LHCN-M2 (cell line): Measurements from ENCODE around the gene BUB1.

GRCh38 chr2:107828690-107829184 lies 2.0 kb downstream of the RGPD4 start:
- RAMPAGE, long total RNA, result no peak

GRCh38 chr2:107917302-107917669 lies 69.0 kb upstream of the SLC5A7 start:
- RAMPAGE, long total RNA, result no peak

GRCh38 chr2:108618918-108619346 lies 84.7 kb downstream of the LIMS1 start:
- RAMPAGE, long total RNA, result no peak

DNA sequence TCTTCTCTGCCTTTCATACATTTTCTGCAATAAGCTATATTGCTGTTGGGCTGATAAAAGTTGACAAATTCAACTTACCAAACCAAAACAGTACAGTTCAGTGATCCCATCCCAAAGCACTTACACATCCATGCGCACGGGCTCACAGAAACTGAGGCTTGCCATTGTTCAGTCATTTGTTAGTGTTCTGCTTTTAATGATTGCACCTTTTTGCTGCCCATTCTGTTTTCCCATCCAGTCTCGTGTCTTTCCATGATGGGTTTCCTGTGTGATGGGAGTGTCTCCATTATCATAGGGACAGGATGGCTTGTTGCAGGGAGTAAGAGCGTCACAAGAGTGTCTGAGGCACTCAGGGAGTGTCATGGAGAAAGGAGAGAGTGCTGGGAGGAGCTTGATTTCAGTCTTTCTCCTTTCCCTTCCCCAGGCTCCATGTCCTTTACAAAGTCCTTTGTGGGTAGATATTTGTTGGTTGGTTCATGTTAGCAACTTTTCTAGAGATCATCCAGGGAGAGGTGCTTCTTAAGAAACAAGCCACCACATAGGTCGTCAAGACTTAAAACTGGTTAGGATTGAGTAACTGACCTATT lies 79.4 kb upstream of the RANBP2 start:
- RAMPAGE, long total RNA, result no peak

DNA sequence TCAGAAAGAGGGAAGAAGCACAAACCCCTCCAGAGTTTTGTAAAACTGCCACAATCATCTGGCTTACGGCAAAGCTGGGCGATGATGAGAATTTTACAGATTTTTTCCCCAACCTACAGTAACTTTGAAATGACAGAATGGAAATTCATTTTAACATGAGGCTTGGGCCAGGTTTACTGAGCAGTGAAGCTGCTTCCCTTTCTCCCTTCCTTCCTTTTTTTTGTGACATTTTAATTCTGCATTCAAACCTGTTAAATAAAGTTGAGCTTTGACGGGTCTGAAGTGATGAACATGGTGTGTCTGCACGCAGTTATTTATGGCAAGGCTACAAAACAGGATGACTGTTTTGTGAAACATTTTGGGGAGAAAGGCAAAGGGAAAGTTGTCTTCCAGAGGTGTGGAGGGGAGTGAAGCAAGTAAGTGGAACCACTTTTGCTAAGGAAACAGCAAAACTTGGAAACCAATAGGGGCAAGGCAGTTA lies 61.7 kb upstream of the RANBP2 start:
- RAMPAGE, long total RNA, result no peak

DNA sequence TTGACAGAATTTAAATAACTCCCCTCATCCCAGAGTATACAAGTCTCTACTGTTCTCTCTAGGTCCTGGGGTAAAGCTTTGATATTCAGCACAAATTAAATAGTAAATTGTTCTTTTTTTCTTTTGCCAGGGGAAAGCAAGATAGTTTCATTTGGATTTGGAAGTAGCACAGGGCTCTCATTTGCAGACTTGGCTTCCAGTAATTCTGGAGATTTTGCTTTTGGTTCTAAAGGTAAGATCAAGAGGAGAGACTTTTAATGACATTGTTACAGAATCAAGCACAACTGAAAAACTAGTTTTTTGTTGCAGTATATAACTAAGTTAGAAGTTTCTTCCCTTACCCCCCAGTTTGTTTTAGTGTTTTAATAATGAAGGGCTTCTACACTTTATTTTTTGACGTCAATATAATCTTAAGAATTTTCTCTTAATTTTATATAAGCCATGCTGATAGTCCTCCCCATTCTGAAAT lies 9.5 kb upstream of the CCDC138 start:
- RAMPAGE, long total RNA, result no peak

DNA sequence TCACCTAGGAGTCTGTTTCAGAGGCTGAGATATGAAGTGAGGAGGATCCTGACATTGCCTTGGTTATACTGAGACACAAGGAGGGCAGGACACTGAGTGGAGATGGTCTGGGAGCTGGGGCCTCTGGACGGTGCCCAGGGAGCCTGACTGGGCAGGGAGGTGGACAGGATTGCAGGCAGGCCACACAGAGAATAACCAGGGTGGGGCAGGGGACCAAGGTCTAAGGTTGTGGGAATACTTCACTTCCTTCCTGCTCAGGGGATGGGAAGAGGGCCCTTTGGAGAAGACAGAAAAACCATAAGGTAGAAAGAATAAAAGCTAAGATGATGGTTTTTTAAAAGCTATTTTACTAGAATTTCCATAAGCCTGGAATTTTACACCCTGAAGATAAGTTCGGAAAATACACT lies 18.6 kb downstream of the EDAR start:
- RAMPAGE, long total RNA, result no peak

- RAMPAGE, long total RNA, result no peak
These were observed 72.5 kb downstream of the SH3RF3 start for GRCh38 chr2:109201369-109201949.

DNA sequence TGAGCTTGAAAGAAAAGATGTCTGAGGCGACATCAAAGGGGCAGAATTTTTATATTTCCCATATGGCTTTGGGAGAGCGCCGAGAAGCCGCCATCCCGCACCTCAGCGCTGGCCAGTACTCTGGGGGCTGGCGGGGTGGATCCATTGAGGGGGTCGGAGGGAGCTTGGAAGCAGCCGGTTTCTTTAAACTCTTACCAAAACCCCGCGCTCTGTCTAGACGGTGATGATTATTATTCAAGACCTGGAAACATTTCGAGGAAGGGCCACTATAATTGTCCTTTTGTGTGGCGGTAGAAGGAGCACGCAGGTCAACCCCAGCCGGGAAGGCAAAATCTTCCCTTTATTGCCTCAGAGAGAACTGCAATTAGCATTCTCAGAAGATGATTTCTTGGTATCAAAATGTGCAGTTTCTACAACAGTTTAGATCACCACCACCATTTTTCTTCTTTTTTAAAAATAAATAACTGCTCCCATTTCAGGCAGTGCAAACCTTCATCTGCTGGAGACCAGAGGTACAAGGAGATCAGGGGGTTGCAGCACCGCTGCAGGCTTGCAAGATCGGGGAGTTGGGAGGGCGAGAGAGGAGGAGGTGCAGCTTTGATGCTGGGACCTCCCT lies 111.2 kb downstream of the SEPTIN10 start:
- RAMPAGE, long total RNA, result no peak

GRCh38 chr2:109615694-109616465 lies 1.7 kb downstream of the SOWAHC start:
- RAMPAGE, long total RNA, result no peak

DNA sequence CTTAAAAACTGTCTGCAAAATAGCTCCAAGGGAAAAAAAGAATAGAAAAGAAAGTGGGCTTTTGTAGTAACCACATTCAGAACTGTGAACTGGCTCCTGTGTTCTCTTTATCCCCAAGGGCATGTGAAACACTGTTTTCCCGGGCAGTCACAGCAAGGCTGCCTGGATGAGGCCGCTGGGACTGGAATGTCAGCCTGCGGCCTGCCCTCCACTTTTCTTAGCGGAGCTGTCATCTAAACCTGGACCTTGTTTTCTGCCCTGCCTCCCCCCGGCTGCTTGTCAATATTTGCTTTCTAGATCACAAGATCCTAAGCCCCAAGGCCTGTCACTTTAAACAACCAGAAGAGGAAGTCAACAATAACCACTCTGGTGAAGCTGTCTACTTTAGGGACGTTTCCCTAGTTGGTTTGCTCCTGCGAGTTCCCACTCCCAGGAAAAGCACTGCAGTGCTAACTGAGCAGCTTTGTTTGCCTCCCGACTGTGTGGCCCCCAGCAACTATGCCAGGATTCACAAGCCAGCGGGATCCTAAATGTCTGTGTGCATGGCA lies 30.5 kb downstream of the SOWAHC start:
- RAMPAGE, long total RNA, result no peak

DNA sequence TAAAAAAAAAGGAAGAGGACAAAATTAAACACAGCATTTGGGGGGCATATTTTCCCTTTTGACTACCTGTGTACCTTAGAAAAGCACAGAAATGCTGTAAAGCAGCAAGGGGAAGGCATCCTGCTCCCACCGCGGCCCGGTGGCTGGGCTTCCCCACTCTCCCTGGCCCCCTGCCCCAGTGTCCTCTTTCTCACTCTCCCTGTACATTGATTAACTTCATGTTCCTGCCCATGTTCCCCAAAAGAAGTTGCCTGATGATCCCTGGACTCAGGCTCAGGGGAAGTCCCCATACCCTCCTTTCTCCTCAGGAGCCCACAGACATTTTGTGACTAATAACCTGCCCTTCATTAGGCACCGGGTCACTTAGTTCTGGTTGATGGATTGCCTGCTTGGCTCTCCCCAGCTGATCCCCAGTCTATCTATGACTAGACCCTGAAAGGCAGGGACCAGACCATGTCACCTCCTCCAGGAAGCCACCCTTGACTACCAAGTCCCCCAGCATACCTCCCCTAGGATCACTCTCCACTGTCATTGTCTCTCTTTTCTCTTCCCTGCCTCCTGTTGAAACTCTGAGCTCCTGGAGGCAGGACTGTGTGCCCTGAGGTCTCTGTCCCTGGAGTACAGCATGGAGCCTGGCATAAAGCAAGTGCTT lies 13.7 kb downstream of the MALL start:
- RAMPAGE, long total RNA, result no peak

GRCh38 chr2:110677954-110678130 lies at the start of gene BUB1:
TSS of gene BUB1 (minus strand) at chr2:110678063.
- RAMPAGE, long total RNA, result no peak

DNA sequence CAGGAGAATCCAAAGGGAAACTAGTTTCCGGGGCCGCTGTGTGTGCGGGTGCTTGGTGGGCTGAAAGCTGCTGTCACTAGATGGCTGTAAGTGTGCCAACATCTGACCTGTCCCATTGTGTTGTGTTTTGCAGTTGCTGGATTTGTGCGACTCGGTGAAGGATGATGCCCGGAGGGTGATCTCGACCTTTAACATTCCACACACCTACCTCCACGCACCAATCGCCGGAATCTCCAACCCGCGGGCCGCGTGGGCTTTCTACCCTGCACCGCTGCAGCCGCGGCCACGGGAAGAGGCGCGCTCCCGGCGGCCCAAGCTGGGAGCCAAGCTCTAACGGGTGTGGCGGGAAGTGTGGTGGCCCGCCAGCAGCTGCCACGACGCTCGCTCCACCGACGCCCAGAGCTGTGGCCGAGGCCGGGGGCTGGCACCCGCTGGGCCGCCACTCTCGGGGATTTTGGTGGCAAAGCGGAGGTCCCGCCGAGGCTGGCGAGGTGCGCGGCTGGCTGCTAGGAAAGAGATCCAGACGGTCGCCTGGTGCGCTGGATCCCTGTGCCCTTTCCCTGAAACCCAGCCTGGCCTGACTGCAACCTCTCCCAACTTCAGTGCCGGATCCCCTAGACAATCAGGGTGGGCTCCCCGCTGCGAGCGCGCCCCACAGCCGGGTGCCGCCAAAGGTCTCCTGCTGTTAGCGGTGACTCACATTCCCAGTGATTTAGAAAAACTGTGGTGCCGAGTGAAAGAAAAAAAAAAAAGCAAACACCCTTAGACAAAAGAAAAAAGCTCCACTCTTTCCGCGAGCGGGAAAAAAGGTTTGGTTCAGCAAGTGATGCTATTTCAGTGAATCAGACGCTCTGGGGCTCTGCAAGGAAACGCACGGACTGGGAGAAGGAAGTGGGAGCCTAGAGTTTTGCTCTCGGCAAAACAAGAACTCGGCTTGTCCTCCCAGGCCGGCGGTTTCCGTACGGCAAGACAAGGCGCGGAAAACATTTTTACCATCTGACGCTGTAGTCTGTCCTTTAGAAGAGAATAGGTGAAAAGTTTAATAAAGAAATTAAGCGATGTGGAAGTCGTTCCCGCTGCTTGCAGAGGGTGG lies 2.9 kb upstream of the BCL2L11 start:
- RAMPAGE, long total RNA, result no peak

- RAMPAGE, long total RNA, result no peak
These were observed 2.4 kb downstream of the BCL2L11 start for GRCh38 chr2:111123019-111123605.

GRCh38 chr2:111185170-111186244 lies 64.8 kb downstream of the BCL2L11 start:
- RAMPAGE, long total RNA, result no peak

GRCh38 chr2:111196269-111197017 lies 75.7 kb downstream of the BCL2L11 start:
- RAMPAGE, long total RNA, result no peak

- RAMPAGE, long total RNA, result no peak
These were observed 225.7 kb downstream of the BCL2L11 start for GRCh38 chr2:111346282-111346940.

- RAMPAGE, long total RNA, result no peak
These were observed 265.8 kb downstream of the ANAPC1 start for GRCh38 chr2:111617789-111618941.

DNA sequence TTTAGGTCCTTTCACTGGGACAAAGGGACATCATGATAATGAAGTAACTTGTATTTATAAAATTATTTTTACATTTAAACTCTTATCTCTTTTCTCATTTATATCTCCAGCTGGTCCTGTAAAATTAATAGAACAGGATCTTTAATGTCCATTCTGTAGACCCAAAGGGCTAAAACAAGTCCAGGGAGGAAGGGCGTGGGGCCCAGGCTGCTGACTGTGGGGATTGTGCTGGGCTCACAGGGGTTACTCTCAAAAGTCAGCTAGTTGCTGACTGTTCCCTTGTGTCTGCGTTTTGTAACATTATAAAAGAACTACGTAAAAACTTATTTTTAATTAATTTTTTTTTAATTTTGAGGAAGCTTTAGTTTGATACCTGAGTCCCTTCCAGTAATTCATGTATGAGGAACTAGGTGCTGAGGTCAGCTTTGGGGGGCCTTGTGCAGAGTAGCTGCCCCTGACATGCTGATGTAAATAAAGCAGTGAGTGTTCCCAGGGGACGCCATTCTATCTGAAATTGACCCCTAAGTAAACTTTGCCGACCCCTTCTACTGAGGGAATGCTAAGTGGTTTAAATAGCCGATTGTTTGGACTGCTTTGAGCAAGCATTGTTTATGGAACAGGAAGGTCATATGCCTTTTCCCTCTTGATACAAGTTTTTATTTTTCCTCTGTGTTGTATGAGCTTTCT lies 56.3 kb downstream of the MERTK start:
- RAMPAGE, long total RNA, result no peak